Gallbladder (tissue), 1 donor: ENCODE measurements around the genes CFAP91 and FSTL1.

GRCh38 chr3:118933088-118933656 lies 101.5 kb downstream of the IGSF11 start:
- PRO-cap = no peak

GRCh38 chr3:118942516-118943264 lies 92.0 kb downstream of the IGSF11 start:
- PRO-cap = no peak

DNA sequence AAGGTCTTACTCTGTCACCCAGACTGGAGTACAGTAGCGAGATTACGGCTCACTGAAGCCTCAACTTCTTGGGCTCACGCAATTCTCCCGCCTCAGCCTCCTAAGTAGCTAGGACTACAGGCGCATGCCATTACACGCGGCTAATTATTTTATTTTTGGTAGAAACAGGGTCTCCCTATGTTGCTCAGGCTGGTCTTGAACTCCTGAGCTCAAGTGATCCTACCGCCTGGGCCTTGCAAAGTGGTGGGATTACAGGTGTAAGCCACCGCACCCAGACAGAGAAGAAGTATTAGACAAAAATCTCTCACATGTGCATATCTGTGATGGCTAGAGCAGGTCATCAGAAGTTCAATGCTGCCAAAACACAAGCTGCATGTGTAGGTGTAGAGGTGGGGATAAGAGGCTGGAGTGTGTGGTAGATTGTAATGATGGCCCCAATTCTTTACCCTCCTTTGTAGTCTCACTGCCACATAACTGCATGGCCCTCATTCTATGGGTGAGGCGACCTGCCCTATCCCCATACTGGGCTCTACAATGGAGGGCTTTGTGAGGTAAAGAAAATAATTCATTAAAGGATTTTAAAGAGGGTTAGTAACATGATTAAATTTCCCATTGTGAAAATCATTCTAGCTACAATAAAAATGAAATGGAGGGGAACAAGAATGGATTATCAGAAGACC lies 23.5 kb downstream of the TMEM39A start:
- PRO-cap = no peak

DNA sequence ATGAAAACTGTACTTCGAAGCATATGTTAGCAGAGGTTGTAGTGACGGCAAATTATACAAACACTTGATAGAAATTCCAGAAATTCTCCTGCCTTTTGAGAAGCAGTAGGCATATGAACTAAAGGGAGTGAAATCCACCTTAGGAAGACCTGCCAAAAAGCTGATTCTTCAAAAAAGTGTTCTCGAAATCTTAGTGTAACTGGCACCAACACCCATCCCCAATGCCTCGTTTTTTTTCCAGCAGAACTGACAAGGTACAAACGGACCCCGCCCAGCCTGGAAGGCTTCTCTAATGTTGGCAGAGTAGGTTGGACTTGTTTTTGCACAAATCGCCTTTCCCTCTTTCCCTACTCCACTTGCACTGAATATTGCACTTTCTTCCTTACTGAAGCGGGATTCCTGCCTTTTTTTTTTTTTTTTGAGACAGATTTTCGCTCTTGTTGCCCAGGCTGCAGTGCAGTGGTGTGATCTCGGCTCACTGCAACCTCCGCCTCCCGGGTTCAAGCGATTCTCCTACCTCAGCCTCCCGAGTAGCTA lies 581 bp upstream of the TIMMDC1 start:
- PRO-cap = no peak

DNA sequence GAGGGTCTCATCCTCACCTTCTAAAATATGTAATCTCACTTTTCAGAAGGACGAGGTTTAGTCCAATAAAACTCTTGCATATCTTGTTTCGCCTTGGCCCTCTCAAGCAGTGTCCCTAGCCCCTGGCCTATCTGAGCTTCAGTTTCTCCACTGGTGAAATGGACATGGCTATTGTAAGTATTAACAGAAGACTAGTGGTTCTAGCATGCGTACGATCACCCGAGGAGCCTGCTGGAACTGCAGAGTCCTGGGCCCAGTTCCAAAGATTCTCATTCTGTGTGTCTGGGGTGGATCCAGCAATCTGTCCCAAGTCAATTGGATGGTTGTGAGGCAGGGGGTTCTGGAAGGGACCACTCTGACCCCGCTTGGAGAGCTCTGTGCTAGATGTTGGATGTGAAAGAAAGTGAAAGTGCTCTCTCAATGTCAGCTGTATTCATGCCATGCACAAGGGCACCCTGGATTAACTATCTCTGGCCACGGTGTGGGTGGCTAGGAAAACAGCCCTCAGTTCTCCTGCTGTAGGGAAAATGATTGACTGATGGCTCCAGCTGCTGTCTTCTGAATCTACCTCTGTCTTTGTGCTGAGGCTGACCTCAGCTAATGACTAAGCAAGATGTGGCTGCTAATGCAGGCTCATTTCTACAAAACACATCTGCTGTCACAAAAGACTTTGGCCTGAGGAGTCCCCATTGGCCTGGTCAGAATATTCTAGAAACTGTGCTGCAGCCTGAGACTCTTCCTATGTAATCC lies 1.9 kb upstream of the PLA1A start:
- PRO-cap = no peak

DNA sequence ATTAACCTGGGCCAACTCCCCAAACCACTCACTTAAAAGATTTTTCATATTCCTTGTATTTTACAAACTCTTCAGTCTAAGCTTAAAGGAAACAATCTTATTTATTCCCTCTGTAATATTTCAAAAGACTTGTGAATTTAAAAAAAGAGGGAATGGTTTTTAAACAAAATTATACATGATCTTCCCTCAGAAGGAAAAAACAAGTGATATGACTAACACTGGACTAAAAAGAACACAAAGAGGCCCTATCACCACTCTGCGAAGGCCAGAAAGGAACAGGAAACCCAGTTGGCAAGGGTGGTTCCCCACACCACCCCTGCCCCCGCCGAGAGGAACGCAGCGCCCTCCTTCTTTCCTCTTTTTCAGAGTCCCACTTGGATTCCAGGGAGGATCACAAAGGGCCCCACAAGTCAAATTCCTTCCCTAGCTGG lies 29.6 kb downstream of the PLA1A start:
- PRO-cap = no peak

DNA sequence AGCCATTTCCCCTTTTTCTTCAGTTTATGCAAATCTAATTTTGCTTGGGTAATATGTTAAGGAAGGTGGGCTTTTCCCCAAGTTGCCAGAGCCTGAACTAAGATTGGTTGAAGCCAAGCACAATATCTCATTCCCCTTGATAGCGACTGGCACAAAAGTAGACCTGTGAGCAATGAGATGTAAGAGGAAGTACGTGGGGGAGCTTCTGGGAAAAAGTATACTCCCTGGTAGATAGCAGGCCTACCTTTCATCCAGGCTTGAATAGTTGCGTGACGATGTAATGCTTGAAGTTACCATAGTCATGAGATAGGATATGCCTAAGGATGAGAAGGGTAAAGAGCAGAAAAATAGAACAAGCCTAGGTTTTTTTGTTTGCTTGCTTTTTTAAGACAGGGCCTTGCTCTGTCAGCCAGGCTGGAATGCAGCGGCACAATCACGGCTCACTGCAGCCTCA lies 4.6 kb upstream of the POPDC2 start:
- PRO-cap = no peak

DNA sequence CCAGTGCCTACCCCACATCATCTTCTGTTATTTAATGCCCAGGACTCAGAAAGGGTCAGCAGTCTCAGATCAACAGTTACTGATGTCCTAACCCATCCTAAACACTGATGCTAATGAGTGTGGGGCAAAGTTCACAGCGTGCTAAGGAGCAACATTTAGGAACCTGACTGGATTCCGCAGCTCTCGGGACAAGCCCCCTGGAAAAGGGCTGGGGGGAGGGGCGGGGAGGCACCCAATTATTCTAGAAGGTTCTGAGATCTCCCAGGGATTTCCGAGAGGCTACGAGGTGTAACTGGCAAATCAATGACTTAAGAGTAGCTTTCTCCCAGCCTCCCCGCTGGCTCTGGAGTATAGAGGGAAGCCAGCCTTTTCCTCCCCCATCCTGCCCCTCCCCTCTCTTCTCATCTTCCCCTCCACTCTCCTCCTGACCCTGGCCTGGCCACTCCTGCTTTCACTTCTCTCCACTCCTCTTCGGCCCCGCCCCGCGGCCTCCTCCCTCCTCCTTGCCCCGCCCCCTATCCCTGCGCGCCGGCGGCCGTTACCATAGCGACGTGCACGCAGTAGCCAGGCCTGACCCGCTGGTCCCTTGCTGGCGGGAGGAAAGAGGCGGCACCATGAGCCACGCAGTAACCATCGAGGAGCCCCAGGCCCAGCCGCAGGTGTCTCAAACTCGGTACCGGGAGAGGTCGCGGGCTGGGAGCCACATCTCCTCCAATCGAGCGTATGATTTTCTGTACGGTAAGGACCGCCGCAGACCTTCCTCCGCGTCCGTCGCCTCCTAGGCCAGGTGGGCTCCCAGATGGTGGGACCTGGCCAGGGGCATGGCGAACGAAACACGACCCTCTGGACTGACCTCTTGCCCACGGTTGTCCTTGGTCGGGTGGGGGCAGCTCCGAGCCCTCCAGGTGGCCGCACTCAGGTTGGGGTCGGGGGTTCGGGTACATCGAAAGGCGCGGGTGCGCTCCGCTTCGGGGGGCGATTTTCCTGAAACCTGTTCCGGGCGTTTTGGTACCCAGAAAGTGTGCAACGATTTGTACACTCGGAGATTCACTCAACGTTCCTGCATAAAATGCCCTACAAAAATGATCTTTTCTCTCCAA lies at the start of gene CFAP91:
CFAP91 (plus strand) TSS at position 538 of the 1,100 bp plus-strand sequence.
- PRO-cap = bidirectional peak, plus-strand start at position 604 of the sequence, minus-strand start at position 345 of the sequence

GRCh38 chr3:119892160-119892448 lies 110.2 kb downstream of the NR1I2 start:
- PRO-cap = no peak

DNA sequence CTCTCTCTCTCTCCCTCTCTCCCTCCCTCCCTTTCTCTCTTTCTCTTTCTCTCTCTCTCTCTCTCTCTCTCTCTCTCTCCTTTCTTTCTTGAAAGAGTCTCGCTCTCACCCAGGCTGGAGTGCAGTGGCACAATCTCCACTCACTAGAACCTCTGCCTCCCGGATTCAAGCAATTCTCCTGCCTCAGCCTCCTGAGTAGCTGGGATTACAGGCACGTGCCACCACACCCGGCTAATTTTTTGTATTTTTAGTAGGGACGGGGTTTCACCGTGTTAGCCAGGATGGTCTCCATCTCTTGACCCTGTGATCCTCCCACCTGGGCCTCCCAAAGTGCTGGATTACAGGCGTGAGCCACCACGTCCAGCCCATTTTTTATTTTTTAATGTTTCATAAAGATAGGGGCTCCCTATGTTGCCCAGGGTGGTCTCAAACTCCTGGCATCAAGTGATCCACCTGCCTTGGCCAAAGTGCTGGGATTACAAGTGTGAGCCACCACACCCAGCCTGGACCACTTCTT lies 126.4 kb downstream of the GSK3B start:
- PRO-cap = no peak

DNA sequence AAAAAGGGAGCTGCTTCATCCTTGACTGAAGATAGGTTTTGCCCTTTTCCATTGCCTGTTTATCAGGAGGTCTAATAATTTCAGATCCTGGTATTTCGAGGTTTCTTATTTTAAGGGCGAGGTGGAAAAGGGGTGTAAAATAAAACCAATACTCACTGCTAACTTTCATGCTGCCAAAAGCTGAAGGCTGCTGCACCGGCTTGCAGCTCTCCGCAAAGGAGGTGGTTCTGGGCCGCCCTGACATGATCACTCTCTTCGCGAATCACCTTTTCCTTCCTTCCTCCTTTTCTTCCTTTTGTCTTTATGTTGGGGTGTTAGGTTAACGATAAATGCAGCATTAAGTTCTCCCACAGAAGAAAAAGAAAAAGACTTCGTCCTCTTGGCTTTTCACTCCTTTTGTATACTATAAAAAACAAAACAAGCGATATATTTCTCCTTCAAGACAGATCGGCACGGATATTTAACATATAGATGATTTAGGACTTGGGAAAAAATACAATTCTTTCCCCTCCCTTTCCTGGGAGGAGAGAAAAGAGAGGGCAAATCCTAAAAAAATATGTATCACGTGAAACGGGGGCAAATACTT lies 963 bp downstream of the GSK3B start:
- PRO-cap = unidirectional peak, minus-strand start at position 214 of the sequence

- PRO-cap = unidirectional peak, plus-strand start at chr3:120348853; unidirectional peak, plus-strand start at chr3:120348889
These were observed 647 bp downstream of the LRRC58 start for GRCh38 chr3:120348420-120348994.

DNA sequence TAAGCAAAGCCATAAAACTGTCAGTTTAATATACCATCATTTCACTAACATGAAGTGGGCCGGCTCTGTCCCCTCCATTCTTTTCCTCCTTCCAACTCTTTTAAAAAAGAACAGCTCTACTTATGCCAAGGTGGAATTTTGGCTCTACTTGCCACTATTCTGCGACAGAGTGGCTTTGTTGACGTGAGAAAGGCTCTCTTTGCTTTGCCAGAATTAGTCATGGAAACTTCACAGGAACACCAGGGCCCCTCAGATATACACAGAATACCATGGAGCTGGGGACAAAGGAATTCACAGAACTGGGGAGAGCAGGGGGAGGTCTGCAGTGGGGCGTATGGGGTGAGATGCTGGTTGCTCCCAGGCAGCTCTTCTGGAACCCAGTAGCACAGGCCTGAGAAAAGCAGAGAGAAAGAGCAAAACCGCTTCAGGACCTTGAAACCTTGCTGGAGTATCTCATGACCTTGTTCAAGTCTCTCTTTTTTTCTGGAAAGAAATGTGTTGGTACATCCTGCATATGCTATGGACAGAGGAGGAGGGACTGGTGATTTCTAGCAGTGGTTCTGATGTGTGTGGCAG lies 29.5 kb downstream of the FSTL1 start:
- PRO-cap = bidirectional peak, plus-strand start at position 325 of the sequence, minus-strand start at position 98 of the sequence

- PRO-cap = unidirectional peak, plus-strand start at chr3:120449884; unidirectional peak, plus-strand start at chr3:120450058; unidirectional peak, plus-strand start at chr3:120450130; unidirectional peak, plus-strand start at chr3:120450164
These were observed 1.1 kb downstream of the FSTL1 start for GRCh38 chr3:120449504-120450218.

- PRO-cap = bidirectional peak, plus-strand start at chr3:120450743, minus-strand start at chr3:120450748; bidirectional peak, plus-strand start at chr3:120451115, minus-strand start at chr3:120450991; bidirectional peak, plus-strand start at chr3:120451364, minus-strand start at chr3:120451182
These were observed at the start of gene FSTL1 for GRCh38 chr3:120450632-120451798. FSTL1 (minus strand) TSS chr3:120450992.

GRCh38 chr3:120496234-120496774 lies 45.5 kb upstream of the FSTL1 start:
- PRO-cap = no peak

DNA sequence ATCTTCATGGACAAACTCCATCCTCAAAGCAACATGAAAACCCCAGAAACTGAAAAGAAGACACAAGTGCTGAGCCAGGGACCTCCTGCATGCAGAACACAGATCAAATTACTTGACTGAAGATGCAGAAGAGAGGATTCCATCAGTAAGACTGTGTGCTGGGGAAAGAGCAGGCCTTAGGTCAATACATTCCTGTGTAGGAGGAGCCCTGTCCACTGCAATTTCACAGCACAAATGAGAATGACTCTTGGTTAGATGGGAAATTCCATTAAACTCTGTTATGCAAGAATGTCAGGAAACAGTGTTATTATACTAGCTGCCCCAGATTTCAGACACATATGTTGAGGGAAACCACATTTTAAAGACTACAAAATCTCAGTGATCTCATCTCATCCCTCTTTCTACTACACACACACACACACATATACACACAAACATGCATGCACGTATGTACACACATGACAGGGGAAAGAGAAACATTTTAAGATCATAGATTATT lies 48.2 kb upstream of the FSTL1 start:
- PRO-cap = unidirectional peak, minus-strand start at position 153 of the sequence

GRCh38 chr3:120532901-120533190 lies 63.3 kb upstream of the NDUFB4 start:
- PRO-cap = no peak

- PRO-cap = no peak
These were observed 6.3 kb downstream of the NDUFB4 start for GRCh38 chr3:120602094-120603258.

DNA sequence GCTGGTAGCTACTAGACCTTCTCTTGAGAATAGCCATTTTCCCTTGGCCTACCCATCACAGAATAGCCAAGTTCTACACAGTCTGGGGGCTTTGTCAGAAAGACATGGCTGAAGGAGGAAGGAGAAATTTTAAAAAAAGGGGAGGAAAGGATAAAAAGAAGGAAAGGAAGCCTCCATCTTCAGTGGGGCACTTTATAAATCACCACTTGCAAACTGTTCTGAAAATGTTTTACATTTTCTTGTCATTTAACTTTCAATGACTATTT lies 67.9 kb upstream of the STXBP5L start:
- PRO-cap = no peak